Breast (tissue), 4 donors: ENCODE measurements around a stretch of chr22.

DNA sequence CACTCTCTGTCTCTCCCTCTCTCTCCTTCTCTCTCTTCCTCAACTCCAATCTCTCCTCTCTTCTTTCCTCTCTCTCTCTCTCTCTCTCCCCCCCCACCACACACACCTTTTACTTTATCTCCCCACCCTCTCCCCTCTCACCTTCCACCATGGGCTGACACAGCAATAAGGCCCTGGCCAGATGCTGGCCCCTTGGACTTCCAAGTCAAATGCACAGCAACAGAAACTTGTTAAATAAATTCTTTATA, 222.3 kb downstream of the BRD1 start:
- PRO-cap, 3 experiments: no peak in any of the 3 experiments

DNA sequence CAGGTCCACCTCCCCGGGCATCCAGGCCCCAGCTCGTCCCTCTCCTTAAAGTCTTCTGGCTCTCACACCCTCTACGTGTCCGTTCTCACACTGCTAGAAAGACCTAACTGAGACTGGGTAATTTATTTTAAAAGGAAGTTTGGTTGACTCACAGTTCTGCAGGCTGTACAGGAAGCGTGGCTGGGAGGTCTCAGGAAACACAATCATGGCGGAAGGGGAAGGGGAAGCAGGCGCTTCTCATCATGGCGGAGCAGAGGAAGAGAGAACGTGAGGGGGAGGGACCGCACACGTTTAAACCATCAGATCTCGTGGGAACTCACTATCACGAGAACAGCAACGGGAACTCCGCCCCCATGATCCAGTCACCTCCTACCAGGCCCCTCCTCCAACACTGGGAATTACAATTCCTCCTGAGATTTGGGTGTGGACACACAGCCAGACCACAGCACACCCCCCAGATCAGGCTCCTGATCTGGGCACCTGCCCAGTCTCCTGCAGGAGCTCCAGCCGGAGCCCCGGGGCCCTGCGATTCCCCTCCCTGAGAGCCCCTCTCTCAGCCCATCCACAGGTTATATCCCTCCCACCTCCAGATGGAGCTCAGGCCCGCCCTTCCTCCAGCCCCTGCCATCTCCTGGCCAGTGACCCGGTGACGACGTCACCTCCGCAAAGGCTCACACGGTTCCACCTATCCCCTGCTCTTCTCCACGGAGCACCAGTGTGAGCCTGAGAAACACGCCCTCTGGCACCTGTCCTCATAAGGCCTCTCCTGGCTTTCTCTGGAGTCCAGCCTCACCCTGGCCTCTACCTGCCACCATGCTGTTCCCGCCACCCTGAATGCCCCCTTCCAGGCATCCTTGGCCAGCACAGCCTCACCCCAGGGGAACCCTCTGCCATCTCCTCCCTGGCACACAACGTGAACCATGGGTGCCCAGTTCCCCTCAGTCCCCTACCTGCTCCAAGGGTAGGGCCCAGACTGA, 170.1 kb downstream of the BRD1 start:
- PRO-cap, 3 experiments: peak in 2 of 3 experiments; most common minus-strand start position 640 of the sequence (in 2)
- RRBS: 45% methylated on average over 2 of the region's 28 CpGs

GRCh38 chr22:49761232-49761742, 66.4 kb downstream of the BRD1 start:
- PRO-cap, 3 experiments: no peak in any of the 3 experiments
- RRBS: no CpG with 5 or more reads among the region's 10 CpGs

GRCh38 chr22:49770553-49770758, 57.2 kb downstream of the BRD1 start:
- PRO-cap, 3 experiments: no peak in any of the 3 experiments
- RRBS: no CpG with 5 or more reads among the region's 7 CpGs

- PRO-cap, 3 experiments: no peak in any of the 3 experiments
- RRBS: no CpG with 5 or more reads among the region's 28 CpGs
These were observed 26.8 kb downstream of the BRD1 start for GRCh38 chr22:49800791-49801423.

DNA sequence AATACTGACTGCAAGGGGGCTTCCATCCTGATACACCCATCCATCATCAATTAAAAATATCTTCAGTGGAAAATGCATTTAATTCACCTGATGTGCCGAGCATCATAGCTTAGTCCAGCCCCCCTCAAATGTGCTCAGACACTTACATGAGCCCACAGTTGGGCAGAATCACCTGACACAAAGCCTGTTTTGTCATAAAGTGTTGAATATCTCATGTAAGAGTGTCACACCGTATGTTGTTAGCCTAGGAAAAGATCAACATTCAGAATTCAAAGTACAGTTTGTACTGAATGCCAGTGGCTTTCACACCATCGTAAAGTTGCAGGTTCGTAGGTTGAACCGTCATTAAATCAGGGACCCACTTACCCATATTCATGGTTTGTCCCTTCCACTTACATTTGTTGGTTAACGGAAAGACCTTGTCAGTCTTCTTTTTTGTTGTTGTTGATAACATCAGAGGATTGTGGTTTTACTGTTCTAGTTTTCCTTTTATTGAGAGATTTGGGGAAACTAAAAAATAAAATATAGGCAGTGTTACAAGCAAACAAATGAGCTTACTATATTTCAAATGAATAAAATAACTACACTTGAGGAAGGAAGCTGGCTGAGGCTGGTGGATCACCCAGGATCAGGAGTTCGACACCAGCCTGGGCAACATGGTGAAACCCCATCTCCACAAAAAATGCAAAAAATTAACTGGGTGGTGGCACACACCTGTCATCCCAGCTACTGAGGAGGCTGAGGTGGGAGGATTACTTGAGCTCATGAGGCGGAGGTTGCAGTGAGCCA, 14.3 kb downstream of the ZBED4 start:
- PRO-cap, 3 experiments: no peak in any of the 3 experiments
- RRBS: no CpG with 5 or more reads among the region's 8 CpGs

DNA sequence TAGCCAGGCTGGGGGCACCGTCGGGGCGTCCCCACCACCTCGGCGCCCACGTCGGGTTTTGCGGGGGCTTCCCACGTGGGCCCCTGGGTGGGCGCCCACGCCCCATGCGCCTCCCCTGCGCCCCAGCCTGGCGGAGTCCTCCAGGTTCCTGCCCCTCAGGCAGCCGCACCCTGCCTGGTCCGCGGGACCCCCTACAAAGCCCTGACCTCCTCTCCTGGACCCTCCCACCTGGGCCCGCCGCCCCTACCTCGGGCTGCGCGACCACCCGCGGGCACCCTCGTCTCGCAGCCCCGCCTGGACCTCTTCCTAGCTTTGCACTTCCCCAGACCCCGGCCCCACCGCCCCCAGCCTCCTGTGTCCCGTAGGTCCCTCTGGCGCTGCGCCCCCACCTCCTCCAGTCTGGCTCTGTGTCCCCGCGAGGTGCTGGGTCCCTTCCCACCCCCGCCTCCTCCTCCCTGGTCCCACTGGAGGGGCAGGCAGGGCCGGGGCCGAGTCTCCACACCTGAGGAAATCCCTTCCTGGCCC, 11.7 kb downstream of the PIM3 start:
- PRO-cap, 3 experiments: no peak in any of the 3 experiments
- RRBS: no CpG with 5 or more reads among the region's 37 CpGs

GRCh38 chr22:49972726-49973010, 12.1 kb downstream of the PIM3 start:
- PRO-cap, 3 experiments: no peak in any of the 3 experiments
- RRBS: no CpG with 5 or more reads among the region's 4 CpGs

DNA sequence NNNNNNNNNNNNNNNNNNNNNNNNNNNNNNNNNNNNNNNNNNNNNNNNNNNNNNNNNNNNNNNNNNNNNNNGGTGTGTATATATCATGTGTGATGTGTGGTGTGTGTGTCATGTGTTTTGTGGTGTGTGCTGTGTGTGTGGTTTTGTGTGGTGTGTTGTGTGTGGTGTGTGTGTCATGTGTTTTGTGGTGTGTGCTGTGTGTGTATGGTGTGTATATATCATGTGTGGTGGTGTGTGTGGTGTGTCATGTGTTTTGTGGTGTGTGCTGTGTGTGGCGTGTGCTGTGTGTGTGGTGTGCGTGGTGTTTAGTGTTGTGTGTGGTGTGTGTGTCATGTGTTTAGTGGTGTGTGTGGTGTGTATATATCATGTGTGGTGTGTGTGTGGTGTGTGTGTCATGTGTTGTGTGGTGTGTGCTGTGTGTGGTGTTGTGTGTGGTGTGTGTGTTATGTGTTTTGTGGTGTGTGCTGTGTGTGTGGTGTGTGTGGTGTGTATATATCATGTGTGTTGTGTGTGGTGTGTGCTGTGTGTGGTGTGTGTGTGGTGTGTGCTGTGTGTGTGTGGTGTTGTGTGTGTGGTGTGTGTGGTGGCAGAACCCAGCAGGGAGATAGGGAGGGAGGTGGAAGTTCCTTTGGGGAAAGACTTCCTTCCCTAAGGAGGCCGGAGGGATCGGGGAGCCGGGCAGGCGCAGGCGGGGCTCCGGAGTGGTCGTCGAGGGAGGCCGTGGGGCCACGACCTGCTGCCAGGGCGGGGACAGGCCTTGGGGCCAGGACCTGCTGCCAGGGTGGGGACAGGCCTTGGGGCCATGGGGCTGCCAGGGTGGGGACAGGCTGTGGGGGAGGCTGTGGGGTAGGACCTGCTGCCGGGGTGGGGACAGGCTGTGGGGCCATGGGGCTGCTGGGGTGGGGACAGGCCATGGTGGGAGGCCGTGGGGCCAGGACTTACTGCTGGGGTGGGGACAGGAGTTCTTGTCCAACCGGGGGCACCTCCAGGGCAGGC, 15.0 kb downstream of the PIM3 start:
- PRO-cap, 3 experiments: no peak in any of the 3 experiments
- RRBS: no CpG with 5 or more reads among the region's 16 CpGs

- PRO-cap, 3 experiments: no peak in any of the 3 experiments
- RRBS: no CpG with 5 or more reads among the region's 24 CpGs
These were observed 15.5 kb upstream of the IL17REL start for GRCh38 chr22:50027933-50028592.

DNA sequence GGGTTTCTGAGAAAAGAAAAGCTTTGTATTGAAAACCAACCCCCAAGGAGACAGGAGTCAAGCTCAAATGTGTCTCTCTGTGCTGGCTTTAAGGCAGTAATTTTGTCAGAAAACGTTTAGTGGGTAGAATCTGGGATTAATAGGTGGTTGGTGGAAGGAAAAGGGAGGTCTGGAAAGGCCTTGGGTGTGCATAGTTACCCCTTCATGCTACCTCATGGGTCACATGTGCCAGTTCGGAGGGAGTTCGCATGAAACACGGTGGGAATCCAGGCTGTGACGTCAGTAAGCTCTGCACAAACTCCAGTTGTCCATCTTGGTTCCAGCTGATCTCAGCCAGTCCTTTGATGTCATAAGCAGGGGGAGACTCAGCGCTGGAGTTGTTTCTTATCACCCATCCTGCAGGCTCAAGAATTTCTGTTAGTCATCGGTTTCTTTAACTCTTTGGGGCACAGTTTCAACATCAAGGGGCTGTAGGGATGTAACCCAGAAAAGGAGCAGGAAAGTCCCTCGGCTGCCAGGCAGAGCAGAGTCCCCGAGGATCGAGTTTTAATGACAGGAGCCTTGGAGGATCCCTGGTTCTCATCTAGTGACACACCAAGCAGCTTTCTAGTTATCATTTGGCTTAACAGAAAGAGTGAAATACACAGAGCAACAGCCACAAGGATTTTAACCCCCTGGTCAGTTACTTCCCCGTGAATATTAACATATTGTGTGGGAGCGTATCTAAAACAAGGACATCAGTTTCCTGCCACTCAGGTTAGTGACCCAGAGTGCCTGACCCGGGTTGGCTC, 28.9 kb downstream of the MOV10L1 start:
- PRO-cap, 3 experiments: no peak in any of the 3 experiments
- RRBS: no CpG with 5 or more reads among the region's 13 CpGs

GRCh38 chr22:50186315-50186813, 651 bp downstream of the TRABD start:
- PRO-cap, 3 experiments: no peak in any of the 3 experiments
- RRBS: 2% methylated on average over 13 of the region's 46 CpGs

DNA sequence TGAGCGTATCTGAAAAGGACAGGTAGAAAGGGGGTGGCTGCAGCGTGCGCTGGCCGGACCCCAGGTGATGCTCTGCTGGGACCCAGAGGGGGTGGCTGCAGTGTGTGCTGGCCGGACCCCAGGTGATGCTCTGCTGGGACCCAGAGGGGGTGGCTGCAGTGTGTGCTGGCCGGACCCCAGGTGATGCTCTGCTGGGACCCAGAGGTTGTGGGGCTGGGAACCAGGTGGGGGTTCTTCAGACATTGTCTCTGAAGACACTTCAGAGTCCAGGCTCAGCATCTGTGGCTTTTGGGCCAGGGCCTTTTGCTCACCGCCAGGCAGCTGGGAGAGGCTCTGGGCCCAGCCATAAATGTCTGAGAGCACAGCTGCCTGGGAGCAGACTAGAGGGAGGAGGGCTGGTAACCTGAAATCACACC, 3.9 kb downstream of the TRABD start:
- PRO-cap, 3 experiments: no peak in any of the 3 experiments
- RRBS: no CpG with 5 or more reads among the region's 7 CpGs

DNA sequence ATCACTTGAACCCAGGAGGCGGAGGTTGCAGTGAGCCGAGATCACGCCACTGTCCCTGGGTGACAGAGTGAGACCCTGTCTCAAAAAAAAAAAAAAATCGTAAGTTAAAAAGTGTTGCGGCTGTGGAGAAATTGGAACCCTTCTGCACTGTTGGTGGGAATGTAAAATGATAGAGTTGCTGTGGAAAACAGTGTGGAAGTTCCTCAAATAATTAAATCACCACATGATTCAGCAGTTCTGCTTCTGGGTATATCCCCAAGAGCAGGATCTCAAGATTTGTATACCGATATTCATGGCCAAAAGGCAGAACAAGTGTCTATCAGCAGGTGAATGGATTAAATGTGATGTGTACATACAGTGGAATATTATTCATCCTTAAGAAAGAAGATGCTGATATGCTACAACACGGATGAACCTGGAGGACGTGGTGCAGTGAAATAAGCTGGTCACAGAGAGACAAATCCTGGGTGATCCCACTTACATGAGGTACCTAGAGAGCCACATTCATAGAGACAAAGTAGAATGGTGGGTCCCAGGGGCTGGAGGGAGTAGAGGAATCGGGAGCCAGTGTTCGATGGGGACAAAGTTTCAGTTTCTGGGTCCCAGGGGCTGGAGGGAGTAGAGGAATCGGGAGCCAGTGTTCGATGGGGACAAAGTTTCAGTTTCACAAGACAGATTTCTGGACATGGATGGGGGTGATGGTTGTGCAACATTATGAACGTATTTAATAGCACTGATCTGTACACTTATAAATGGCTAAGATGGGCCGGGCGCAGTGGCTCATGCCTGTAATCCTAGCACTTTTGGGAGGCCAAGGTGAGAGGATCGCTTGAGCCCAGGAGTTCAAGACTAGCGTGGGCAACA, 4.0 kb downstream of the SELENOO start:
- PRO-cap, 3 experiments: no peak in any of the 3 experiments
- RRBS: no CpG with 5 or more reads among the region's 17 CpGs

GRCh38 chr22:50219066-50219717, 18.4 kb downstream of the SELENOO start:
- PRO-cap, 3 experiments: no peak in any of the 3 experiments
- RRBS: 37% methylated on average over 7 of the region's 38 CpGs

- PRO-cap, 3 experiments: peak in 1 of 3 experiments; most common plus-strand start chr22:50250674 (in 1)
- RRBS: 0% methylated on average over 2 of the region's 39 CpGs
These were observed 660 bp downstream of the HDAC10 start for GRCh38 chr22:50250190-50251019.

DNA sequence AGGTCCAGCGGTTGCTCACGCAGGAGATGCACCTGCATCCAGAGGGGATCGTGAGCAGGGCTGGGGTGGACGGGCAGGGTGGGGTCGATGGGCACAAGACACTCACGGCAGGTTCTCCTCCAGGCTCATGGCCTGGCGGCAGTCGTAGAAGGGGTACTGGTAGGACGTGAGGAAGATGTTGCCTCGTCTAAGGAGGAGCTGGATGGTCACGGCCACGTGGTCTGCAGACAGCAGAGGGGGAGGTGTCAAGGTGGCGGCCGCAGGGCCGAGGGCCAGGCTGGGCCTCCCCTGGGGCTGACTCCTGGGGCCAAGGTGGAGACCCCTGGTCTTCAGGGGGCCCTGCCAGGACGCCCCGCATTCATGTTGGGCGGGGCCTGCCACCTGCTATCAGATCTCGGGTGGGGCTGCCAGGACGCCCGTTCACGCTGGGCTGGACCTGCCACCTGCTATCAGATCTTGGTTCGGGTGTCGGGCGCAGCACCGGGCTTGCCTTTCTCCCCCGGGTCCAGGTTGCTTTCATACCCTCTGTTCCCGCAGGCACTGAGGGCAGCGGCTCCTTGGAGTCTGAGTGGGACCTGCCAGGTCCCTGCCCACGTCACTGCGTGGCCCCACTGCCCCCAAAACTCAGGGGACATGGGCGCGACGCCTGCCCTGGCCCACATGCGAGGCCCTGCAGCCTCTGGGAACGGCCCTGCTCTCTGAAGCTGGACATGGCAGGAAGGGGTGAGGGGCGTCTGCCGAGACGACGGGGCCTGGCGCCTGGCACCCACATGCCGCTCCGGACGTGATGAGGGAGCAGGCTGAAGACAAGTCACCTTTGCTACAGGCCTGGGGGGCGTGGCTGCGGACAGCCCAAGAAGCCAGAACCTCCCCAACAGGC, 16.1 kb upstream of the MAPK11 start:
- PRO-cap, 3 experiments: no peak in any of the 3 experiments
- RRBS: no CpG with 5 or more reads among the region's 46 CpGs

GRCh38 chr22:50309167-50309453, 1.7 kb upstream of the PLXNB2 start:
- PRO-cap, 3 experiments: no peak in any of the 3 experiments
- RRBS: no CpG with 5 or more reads among the region's 7 CpGs

DNA sequence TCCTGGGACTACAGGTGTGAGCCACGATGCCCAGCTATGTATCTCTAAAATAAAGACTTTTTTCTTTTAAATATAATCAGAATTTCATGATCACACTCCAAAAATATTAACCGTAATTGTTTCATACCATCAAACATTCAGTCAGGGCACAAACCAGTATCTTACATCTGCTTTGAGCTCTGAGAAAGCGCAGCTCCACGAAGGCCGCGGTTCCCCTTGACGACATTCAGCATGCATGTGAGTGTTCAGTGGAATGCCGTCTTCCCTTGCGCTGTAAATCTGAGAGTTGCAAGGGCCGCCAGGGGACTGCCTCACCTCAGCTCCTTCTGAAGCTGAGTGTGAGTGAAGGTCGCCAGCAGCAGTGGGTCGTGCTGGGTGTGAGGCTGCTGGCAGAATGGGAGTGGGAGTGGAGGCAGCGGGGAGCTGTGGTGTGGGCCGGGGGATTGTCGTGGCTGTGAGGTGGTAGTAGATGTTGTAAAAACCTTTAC, 65.1 kb downstream of the PPP6R2 start:
- PRO-cap, 3 experiments: no peak in any of the 3 experiments
- RRBS: no CpG with 5 or more reads among the region's 15 CpGs

- PRO-cap, 3 experiments: no peak in any of the 3 experiments
- RRBS: no CpG with 5 or more reads among the region's 17 CpGs
These were observed 55.9 kb downstream of the SBF1 start for GRCh38 chr22:50418637-50419615.